Placental epithelial cell (primary cell): ENCODE data around the genes ZNF184, H2AC13, H1-5 and SCAND3.

GRCh38 chr6:27332603-27333178 is 20.6 kb upstream of the POM121L2 start:
- CAGE, long polyA plus RNA, result no peak

DNA sequence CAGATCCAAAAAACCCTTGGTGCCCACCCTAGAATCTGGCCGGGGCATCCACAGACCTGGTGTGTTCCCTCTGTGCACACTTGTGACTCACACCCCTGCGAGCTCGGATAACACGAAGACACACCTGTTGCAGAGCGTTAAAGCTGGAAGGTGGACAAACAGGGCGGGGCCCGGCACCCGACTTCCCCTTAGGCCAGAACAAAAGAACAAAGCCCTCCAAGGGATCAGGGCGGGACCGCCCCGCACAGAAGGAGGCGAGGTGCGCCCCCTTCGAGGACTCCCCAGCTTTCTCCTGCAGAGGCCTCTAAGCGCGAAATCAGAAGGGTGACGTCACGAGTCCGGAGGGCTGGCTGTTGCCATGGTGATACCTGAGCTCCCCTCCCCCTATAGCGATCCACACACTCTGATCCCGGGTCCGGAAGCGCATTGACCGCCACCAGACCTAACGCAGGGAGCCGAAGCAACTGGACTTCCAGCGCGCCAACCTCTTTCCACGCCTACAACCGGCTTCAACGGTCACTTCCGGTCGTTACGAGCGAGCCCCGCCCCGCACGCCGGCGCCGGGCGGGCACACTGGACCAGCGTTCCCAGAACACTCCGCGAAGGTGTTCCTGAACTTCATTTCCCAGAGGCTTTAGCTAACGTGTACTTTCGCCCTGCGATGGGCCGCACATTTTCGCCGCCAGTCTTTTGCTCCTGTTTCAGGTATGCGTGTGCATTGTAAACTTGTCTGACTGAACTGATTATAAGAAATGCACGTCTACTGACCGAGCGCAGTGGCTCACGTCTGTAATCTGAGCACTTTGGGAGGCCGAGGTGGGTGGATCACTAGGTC is at the start of gene ZNF184:
Gene ZNF184, minus strand, starts transcription at position 501 of the 835 bp plus-strand sequence.
- CAGE, long polyA plus RNA, result no peak

DNA sequence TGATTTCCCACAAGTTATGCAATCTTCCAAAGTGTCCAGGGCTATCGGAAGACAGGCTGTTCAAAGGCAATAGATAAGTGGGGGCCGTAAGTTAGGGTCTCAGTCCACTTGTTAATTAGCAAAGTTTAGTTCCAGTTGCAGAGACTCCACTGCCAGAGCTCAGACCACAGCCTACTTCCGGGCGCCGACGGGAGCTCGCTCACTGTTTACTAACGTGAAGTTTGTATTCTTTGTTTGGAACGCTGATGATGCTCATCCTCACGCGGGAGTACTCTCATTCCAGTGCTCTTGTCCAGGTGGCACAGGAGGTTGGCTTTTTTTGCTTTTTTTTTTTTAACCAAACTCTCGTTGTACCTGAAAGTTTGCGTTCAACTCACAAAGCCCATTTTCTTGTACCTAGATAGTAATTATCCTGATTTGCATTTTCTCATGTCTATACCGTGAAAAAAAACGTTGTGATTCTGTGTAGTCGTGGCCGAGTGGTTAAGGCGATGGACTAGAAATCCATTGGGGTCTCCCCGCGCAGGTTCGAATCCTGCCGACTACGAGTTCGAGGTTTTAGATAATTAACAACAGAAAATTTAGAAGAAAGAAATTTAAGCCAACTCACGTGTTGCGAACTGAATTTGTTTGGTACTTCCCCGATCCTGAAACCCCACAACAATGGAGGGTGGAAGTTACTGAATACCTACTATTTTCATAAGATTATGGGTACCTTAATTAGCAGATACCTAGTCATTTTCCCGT is 29.8 kb upstream of the ZNF184 start:
- CAGE, long polyA plus RNA, result no peak

GRCh38 chr6:27503360-27503989 is 30.6 kb upstream of the ZNF184 start:
- CAGE, long polyA plus RNA, result no peak

DNA sequence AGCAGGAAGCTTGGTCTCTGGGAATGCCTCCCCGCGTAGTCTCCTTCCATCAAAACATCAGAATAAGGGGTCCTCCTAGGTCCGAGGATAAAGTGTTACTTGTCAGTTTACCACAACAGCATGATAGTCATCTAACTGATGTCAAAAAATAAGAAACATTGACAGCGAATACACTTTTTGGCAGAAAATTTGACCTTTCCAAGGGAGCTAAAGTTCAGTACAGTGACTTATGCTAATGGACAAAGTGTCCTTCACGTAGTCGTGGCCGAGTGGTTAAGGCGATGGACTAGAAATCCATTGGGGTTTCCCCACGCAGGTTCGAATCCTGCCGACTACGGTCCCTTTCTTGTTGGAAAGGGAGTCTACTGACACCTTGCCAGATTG is 59.0 kb upstream of the ZNF184 start:
- CAGE, long polyA plus RNA, result no peak

GRCh38 chr6:27545076-27545880 is 72.4 kb upstream of the ZNF184 start:
- CAGE, long polyA plus RNA, result no peak

- CAGE, long polyA plus RNA, result no peak
Measured at GRCh38 chr6:27630544-27631734, 158.0 kb upstream of the ZNF184 start.

DNA sequence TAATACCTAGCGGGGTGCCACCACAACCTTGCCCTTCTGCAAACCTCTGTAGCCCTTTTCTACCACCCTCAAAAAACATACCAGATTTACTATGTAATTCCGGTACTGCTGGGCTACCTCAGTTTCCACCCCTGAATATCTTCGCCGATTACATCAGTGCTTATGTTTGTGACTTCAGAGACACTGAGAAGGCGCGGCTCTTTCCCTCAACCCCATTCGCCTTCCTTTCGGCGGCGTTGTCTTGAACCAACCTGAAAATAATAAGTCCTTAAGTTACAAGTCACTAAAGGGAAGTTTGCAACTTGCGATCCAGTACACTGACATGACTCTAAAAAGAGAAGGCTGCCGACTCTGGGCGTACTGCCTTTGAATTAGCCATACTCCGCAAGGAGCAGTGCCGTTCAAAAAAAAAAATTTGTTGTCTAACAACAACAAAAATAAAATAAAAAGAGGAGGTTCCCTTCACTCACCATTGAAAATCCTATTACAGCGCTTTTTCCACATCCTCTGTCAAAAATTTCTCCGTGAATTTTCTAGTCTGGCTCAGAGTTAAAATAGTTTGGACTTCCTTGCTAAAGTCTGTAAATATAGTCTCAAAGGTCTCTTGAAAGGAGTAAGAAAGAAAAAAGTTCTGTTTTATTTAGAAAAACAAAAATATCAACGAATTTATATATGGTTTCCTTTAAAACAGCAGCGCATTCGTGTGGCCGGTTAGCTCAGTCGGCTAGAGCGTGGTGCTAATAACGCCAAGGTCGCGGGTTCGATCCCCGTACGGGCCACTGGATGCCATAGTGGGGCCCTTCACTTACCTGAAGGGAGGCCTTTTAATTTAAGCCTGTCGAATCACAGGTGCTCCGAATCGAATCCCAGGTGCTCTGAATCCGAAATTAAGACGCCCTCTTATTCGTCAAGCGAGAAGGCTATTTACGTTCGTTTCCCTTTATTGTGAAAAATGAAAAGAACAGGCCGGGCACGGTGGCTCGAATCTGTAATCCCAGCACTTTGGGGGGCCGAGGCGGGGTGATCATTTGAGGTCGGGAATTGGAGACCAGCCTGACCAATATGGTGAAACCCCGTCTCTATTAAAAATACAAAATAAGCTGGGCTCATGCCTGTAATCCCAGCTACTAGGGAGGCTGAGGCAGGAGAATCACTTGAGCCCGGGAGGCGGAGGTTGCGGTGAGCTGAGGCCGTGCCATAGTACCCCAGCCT is 139.4 kb downstream of the H2BC13 start:
- CAGE, long polyA plus RNA, result no peak

DNA sequence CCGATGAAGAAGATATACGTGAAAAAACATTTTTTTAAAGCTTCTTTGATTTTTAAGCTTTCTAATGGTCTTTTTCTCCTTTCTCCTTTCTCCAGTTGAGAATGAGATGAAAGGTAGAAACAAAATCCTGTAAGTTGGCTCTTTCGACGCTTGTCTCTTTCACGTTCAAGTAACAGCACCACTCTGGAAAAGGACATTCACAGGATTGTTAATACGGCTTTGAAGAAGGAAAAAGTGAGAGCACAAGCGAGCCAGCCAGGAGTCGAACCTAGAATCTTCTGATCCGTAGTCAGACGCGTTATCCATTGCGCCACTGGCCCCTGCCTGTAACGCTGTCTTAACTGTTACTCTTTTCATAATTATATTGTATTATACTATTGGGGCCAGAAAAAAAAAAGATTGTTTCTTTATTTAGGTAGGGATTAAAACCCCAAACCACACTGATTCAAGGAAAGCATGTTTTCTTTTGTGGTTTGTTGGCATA is 137.4 kb downstream of the H2BC13 start:
- CAGE, long polyA plus RNA, result no peak

DNA sequence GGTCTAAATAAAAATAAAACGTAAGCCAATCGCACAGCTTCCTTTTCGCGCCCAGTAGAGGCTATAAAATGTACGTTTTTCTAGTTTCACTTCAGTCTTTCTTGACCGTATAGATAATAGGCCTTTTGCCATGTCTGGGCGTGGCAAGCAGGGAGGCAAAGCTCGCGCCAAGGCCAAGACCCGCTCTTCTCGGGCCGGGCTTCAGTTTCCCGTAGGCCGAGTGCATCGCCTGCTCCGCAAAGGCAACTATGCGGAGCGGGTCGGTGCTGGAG is at the start of gene H2AC13:
Gene H2AC13, plus strand, starts transcription at position 94 of the 272 bp plus-strand sequence.
- CAGE, long polyA plus RNA, result no peak

- CAGE, long polyA plus RNA, result no peak
Measured at GRCh38 chr6:27810137-27811411, 723 bp downstream of the H3C10 start.

DNA sequence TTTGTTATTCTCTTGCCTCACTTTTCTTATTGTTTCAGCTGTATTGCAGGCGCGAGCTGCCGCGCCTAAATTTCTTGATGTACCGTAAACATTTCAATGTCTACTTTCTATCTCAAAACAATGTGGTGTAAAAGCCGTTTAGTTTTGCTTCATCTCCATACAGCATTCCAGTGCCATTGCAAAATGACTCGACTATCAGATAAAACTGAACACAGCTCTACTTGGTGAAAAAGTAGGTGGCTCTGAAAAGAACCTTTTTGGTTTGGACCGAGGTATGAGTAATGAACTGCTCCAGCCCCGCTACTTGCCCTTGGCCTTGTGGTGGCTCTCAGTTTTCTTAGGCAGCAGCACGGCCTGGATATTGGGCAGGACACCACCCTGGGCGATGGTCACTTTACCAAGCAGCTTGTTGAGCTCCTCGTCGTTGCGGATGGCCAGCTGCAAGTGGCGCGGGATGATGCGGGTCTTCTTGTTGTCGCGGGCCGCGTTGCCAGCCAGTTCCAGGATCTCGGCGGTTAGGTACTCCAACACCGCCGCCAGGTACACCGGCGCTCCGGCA is 449 bp downstream of the H2AC15 start:
- CAGE, long polyA plus RNA, result no peak

GRCh38 chr6:27864897-27865166 is 285 bp upstream of the H2AC16 start:
- CAGE, long polyA plus RNA, result no peak

GRCh38 chr6:27866913-27867959 is at the start of gene H1-5:
TSS of gene H1-5 (minus strand) at chr6:27867588.
- CAGE, long polyA plus RNA, result no peak

DNA sequence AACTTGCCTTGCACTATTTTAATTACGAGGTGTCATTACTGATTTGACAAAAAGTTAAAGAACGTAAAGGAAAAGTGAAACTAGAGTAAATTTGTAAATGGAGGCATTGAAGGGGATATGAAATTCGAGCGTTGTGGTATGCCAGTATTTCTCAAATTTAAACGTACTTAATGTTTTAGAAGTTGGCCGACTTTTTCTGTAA is 374 bp upstream of the H3C11 start:
- CAGE, long polyA plus RNA, result no peak

GRCh38 chr6:27894275-27894849 is 1.1 kb downstream of the H2BC17 start:
- CAGE, long polyA plus RNA, result no peak

DNA sequence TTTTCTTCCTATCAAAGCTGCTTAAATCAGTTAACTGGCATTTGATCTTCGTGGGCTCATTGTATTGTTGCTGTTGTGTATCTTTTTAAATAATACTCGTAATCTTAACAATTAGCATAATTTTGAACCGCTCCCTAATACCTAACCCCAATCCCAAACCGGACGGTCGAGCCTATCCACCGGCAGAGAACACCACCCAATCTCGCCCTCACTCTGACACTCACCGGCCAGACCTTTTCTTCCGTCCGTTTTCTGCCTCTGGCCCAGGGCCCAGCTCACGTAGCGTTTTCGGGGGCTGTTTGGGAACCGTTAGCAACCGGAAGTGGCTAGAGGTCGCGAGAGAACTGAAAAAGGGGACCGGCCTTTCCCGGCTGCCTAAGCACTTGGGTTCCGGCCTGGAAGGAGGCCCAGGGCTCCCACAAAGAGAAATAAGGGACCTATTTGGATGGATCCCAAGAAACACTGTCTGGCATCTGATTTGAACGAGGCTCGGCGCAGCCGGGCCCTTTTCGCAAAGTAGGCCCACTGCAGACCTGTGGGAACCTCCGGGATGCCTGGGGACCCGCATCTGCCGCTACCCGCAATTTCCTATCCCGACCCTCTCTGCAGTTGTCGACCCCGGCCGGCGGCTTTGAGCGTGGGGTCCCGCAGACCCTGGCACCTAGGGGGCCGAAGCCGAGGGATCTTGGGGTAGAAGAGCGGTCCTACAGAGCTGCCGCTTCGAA is 5.0 kb upstream of the ZKSCAN8 start:
- CAGE, long polyA plus RNA, result no peak

- CAGE, long polyA plus RNA, result no peak
Measured at GRCh38 chr6:28155930-28156523, 14.3 kb downstream of the ZKSCAN8 start.

DNA sequence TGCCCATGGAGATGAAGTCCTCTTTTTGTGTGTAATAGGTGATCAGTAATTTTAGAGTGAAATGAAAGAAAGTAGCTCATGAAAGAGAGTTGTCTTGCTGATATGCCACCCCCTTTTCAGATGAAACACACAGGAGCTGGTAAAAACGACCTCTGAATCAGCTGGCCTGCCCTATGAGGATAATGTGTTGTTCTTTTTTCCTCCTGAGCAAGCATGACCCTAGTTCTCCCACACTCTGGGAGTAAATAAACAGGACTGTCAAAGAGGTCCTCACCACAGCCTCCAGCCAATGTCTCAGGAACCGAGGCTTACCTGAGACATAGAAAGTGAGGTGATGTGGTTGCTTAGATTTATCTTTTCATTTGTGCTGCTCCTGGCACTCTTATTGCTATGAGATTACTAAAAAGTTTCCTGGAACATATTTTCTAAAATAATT is 29.5 kb downstream of the GPX5 start:
- CAGE, long polyA plus RNA, result no peak

DNA sequence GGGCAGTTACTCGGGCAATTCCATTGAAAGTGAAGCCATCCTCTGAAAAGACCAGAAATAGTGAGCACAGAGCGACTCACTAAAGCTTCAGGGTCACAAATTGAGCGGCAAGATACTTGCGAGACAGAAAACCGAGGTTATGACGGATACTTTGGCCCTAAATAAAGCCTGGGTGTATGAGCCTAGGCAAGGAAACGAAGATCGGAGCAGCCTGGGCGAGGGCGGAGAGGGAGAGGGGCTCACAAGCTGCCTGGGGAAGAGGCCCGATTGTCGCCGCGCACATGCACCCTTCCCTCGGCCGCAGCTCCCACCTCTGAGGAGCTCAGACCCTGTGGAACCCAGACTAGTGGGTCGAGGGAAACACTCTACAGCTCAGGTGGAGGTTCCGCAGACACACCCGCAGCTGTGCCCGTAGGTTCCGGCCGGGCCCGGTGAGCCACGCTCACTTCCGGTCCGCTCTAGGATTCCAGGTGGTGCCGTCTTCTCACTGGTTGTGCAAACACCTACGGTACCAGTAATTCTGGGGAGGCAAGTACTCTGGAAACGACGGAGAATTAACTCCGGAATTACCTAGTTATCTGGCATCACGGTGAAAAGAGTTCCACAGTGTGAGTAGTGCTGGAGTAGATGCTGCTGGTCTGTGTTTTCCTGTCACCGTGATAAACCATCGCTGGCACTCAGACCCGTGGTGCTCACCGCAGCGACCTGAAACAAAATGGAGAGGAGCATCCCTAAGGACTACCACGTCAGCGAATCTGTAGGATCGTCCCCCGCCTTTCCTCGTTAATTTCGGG is at the start of gene SCAND3:
Gene SCAND3, minus strand, starts transcription at position 407 of the 794 bp plus-strand sequence.
- CAGE, long polyA plus RNA, result no peak